Temporal lobe (tissue), 2 donors: ENCODE measurements around the gene KCNK1.

GRCh38 chr1:231373802-231374327 lies 35.8 kb downstream of the SPRTN start:
- RAMPAGE, long total RNA = no peak

DNA sequence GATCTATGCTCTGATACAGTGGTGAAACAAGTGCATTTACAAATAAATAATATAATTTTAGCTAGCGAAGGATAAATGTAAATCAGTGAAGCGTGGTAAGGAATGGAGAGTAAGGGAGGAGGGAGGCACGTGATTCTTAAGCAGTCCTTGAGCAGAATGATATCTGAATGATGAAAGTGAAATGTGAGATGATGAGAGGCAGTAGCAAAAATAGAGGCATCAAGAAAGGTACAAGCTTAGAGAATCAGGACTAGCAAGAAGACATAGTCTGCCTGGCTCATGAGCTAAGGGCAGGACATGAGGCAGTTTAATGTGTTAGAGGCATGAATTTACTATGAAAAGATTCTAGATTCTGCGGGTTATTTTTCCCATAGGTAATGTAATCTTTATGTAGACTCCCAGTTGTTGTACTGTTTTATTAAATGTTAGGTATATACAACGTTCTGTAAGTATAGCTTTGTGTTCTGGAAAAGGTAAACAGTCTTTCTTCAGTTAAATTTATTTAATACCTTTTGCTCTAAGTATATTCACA lies 6.4 kb downstream of the TSNAX start:
- RAMPAGE, long total RNA = no peak

- RAMPAGE, long total RNA = no peak
Observed at GRCh38 chr1:231555406-231556073, 27.1 kb downstream of the TSNAX start.

DNA sequence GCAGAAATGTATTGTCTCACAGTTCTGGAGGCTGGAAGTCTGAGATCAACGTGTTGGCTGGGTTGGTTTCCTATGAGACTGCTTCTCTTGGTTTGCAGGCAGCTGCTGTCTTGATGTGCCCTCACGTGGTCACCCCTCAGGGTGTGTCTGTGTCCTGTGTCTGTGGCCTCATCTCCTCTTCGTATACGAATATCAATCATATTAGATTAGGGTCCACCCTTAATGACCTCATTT lies 21.2 kb upstream of the DISC1 start:
- RAMPAGE, long total RNA = no peak

- RAMPAGE, long total RNA = no peak
Observed at GRCh38 chr1:231777799-231778711, 151.5 kb downstream of the DISC1 start.

DNA sequence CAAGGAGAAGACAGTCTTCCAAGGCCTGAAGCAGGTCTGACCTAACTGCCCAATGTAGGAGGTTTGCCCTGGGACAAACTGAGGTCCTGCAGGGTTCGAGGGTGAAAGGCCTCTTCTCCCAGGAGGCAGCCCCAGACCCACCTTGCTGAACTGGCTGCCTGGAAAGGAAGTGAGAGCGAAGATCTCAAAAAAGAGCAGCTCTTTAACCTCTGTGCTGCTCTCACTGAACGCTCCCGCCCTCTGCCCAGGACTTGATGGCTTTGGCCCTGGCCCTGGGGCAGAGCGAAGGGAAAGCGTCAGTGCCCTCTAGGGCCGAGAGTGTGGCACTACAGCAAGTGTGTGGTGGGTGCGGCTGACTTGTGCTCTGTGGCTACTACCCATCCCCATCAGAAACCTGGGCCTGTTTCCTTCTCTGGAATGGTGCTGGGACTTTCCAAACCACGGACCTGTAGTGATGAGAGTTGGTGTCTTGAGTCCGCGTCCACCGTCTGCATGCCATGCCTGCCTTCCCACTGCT lies 180.0 kb downstream of the DISC1 start:
- RAMPAGE, long total RNA = no peak

DNA sequence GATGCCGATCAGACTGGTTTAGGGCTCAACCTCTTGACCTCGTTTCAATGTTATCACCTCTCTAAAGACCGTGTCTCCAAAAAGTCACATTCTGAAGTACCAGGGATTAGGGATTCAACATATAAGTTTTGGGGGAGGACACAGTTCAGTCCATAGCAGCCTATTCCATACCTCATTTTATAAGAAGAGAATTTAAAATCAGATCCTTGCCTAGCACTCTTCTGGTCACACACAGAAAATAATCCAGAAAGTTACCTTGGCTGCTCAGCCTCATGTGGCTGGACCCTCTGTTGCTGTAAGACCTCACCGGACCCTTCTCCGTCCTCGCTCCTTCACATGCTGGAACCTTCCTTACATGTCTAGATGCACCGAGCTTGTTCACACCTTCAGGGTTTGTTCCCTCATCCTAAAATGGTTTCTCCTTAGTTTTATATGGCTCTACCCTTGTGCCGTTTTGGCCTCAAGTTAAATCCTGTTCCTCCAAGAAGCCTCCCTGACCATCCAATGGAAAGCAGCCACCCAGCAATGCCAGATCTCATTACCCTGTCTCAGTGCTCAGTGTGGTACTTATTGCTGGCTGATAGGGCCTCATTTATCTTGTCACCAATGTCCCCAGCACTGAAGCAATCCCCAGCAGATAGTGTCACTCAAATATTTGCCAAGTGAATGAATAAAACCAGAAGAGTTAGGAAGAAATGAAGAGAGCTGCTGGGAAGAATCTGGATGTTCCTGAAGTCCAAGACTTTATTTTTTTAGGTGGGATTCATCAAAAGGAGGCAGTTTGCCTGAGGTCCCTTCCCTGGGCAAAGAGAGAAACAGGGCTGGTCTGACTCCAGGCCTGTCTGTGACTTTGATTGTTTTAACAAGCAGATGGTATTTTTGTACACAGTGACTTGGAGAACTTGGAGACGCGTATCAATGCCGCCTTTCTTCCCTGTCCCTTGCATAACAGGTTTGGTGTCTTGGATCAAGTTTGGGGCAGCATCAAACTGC lies 221.0 kb downstream of the DISC1 start:
- RAMPAGE, long total RNA = no peak

GRCh38 chr1:231990320-231991052 lies 363.9 kb downstream of the DISC1 start:
- RAMPAGE, long total RNA = no peak

- RAMPAGE, long total RNA = no peak
Observed at GRCh38 chr1:232322144-232322777, 307.7 kb downstream of the SIPA1L2 start.

GRCh38 chr1:232378652-232379401 lies 251.1 kb downstream of the SIPA1L2 start:
- RAMPAGE, long total RNA = no peak

- RAMPAGE, long total RNA = no peak
Observed at GRCh38 chr1:232428083-232428911, 201.6 kb downstream of the SIPA1L2 start.

- RAMPAGE, long total RNA = no peak
Observed at GRCh38 chr1:232473259-232473550, 156.7 kb downstream of the SIPA1L2 start.

- RAMPAGE, long total RNA = no peak
Observed at GRCh38 chr1:232610668-232611248, 19.2 kb downstream of the SIPA1L2 start.

DNA sequence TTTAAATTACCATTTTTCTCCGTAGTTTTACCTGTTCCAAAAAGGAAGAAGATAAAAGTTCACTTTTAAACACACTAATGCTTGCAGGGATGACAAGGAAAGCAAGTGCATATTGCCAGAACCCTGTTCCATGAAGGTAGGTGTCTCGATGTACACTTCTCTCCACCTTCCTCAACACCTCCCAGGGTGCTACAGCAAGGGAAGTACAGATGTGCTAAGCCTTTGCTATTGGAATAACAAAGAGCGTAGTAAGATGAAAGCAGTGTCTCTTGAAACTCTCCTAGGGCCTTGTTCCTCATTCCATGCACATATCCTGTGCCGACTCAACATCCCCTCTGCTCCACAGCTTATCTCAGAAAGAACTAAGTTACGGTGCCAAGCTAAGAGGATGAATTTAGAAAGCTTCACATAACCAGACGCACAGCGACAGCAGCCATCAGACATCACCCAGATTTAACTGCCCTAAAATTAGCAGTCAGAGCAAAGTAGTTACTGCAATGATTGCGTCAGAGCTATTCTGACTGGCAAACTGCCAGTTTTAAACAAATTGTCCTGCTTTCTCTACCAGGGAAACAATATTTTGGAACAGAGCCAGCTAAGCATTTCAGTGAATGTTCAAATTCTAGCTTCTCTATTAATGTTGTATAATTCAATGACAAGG lies 9.6 kb downstream of the SIPA1L2 start:
- RAMPAGE, long total RNA = no peak

- RAMPAGE, long total RNA = no peak
Observed at GRCh38 chr1:232968817-232969493, 18.5 kb downstream of the NTPCR start.

- RAMPAGE, long total RNA = no peak
Observed at GRCh38 chr1:233341051-233341340, 13.5 kb downstream of the MAP3K21 start.

DNA sequence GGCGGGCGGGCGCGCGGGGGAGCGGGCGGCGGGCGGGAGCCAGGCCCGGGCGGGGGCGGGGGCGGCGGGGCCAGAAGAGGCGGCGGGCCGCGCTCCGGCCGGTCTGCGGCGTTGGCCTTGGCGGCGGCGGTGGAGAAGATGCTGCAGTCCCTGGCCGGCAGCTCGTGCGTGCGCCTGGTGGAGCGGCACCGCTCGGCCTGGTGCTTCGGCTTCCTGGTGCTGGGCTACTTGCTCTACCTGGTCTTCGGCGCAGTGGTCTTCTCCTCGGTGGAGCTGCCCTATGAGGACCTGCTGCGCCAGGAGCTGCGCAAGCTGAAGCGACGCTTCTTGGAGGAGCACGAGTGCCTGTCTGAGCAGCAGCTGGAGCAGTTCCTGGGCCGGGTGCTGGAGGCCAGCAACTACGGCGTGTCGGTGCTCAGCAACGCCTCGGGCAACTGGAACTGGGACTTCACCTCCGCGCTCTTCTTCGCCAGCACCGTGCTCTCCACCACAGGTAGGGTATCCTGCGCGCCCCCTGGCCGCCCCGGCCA lies at the start of gene KCNK1:
KCNK1 (plus strand) TSS at position 73 of the 530 bp plus-strand sequence.
- RAMPAGE, long total RNA = no peak

GRCh38 chr1:234372466-234372839 lies 803 bp upstream of the COA6 start:
- RAMPAGE, long total RNA = no peak

DNA sequence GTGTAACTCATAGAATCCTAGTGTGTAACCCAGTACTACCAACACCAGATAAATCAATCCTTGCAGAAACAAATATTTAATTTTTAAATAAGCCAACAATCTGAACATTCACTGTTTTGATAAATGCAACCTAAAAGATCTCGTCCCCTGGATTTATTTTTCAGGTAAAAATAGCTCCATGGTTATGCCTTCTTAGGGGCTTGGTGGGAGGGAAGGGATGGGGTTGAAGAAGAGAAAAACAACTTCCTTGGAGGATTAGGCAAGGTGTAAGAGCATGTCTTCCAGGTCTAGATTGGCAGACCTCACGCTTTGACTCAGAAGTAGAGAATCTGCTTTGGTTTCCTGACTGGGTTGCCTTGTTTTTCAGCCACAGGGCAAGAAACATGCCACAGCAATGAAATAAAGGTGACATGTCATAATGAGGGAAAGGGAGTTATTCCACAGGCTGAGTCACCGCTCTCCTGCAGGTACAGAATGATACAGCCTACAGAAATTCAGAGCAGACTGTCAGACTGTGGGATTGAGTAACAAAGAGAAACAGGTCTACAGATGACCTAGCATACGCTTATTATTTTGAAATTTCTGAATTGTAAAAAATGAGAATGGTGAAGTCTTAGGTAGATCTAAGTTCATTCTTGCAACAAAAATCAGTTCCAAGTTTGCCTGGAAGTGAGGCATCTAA lies 45.4 kb downstream of the IRF2BP2 start:
- RAMPAGE, long total RNA = no peak

GRCh38 chr1:234583732-234584916 lies 25.9 kb downstream of the IRF2BP2 start:
- RAMPAGE, long total RNA = no peak